ENCODE measurements around a stretch of chr6.

DNA sequence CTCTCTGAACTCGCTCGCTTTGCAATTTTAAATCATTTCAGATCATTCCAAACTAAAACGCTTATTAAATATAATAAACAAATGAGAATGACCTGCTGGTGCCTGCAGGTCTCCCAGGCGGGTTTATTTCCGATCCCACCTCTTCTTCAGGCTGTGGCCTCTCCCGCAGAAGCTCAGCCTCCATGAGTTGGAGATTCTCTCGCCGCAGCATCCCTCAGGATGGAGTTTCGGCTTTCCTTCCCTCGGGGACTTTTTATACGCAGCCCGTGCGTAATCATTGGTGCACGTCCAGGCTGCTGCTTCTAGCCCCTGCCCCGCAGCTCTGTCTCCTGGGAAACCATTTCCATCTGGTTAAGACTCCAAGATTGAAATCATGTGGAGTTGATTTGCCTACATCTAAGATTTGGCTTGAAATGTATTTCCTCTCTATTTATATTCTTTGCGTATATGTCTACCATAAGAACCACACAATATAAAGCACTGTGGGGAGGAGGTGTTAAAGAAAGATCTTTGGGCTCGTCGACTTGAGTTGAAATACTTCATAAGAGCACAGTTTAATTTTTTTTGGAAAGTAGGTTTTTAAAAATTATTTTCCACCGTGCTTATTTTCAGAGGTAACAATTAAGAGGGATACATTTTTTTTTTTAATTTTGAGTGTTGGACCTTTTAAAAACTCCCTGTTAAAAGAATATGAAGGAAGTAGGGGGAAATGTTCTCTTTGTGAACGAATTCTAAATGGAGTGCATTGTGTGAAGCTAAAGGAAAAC is 46.6 kb upstream of the CARMIL1 start:
- PRO-cap: no peak

- PRO-cap: no peak
Measured at GRCh38 chr6:25266386-25266855, 12.8 kb upstream of the CARMIL1 start.

GRCh38 chr6:25296777-25297169 is 17.6 kb downstream of the CARMIL1 start:
- PRO-cap: no peak

- PRO-cap: no peak
Measured at GRCh38 chr6:25312076-25313206, 33.3 kb downstream of the CARMIL1 start.

- PRO-cap: no peak
Measured at GRCh38 chr6:25404613-25405148, 125.5 kb downstream of the CARMIL1 start.

GRCh38 chr6:25600072-25600731 is 51.8 kb upstream of the SCGN start:
- PRO-cap: no peak

GRCh38 chr6:25992301-25993100 is 25.1 kb downstream of the H1-1 start:
- PRO-cap: no peak

- PRO-cap: no peak
Measured at GRCh38 chr6:26044913-26045117, 369 bp upstream of the H3C3 start.

DNA sequence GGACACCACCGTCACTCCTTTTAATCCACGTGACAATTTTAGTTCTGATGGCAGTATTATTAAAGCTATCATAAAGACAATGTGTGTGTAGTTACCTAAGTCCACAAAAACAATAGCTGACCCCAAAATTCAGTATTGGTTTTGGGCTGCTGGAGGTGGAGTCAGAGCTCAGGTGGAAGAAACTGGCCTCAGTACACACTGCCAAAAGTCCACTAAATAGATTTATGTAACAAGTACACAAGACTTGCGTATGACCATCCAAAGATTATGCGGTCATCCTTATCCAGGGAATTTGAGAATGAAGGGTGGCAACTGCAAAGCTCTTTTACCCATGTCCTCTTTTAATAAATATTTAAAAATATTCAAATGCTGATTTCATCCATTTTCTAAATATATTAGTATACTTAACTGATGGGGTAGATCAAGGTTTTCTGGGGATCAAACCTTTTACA is 946 bp downstream of the H3C3 start:
- PRO-cap: no peak

DNA sequence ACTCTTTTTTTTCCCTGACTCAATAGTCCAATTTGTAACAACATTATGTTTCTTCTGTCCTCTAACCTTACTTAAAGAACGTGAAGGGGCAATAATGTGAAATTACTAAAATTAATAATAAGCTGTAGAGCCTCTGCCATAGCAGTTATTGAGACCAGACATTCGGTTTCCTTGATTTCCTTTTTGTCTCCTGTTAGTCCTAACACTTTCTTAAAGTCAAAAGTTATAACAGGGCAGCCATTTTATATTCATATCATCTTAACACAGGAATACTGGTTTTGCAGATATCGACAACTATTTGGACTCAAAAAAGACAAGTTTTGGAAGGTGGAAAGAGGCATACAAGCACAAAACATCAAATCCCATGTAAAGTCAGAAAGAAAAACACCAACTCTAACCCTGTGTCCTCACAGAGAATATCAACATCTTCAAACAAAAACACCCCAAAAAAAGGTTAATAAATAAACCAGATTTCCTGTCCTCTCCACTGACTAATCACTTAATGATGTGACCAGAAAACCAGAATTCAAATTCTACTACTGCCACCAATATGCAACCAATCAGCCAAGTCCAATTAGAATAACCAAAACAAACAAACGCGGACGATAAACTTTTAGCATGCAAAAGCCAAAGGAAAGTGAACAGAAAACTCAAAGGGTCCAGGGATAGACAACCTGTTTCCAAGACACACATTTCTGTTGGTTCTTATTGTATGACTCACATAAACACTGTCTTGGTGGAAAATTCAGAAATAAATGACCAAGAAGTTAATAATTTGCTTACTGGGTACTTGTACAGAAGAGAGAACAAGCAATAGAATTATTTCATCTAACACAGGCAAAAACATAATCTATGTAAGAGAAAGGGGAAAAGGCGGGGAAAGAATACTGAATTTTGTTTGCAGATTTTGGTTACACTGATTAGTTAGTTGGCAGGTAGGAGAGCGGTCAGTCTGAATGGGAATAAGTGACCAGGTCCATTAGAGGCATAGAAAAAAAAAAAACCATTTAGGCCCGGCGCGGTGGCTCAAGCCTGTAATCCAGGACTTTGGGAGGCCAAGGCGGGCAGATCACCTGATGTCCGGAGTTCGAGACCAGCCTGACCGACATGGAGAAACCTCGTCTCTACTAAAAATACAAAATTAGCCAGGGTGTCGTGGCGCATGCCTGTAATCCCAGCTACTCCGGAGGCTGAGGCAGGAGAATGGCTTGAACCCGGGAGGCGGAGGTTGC is 2.5 kb downstream of the H2BC4 start:
- PRO-cap: no peak

DNA sequence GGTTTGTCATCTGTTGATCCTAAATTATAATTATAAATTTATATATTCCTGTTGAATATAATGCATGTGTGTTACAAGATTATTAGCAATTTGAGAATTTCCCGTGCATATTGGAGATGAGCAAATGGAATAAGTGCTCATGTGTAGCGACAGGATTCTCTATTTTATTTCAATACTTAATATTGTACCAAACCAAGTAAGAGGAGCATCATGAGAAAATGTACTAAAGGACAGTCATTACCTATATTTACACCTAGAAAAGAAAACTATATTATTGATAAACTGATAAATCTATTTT is 5.0 kb downstream of the H2AC6 start:
- PRO-cap: no peak

DNA sequence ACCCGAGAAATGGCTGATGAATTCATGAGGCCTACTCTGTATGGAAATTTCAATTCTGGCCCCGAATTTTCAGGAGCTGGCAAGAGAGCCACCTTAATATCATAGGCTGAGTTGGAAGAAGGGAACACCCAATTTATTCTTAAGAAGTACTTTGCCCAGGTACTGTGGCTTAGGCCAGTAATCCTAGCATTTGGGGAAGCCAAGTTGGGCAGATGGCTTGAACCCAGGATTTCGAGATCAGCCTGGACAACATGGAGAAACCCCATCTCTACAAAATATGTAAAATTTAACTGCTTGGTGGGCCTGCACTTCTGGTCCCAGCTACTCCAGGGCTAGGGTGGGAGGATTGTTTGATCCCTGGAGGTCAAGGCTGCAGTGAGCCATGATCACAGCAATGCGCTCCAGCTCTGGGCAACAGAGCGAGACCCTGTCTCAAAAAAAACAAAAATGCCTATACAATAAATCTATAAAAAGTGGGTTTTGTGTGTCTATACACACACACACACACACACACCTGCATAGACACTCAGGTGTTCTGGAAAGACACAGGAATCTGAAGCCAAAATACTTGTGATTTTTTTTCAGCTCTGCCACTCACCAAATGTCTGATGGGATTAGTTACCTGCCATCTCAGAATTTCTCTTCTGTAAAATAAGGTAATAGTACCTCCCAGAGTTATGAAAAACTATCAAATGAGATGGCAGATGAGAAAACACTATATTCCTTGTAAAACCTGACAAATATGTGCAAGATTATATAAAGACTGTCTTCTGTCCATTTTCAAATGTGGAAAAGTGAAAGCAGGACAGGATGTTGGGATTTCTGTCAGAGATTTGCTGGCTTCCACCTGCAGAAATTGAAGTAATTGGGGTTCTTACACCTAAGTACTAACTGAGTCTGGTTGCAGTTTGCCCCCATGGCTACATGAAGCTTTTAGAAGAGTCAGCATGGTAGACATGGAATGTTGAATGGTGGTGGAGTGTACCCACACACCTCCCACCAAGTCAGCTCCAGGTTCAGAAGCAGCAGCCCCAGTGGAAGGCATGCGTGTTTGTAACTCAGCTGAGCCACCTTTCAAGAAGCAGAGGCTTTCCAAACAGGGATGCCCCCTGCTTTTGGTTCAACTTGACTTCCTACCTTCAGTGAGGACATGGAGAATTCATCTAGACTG is 15.8 kb downstream of the H2AC6 start:
- PRO-cap: no peak

DNA sequence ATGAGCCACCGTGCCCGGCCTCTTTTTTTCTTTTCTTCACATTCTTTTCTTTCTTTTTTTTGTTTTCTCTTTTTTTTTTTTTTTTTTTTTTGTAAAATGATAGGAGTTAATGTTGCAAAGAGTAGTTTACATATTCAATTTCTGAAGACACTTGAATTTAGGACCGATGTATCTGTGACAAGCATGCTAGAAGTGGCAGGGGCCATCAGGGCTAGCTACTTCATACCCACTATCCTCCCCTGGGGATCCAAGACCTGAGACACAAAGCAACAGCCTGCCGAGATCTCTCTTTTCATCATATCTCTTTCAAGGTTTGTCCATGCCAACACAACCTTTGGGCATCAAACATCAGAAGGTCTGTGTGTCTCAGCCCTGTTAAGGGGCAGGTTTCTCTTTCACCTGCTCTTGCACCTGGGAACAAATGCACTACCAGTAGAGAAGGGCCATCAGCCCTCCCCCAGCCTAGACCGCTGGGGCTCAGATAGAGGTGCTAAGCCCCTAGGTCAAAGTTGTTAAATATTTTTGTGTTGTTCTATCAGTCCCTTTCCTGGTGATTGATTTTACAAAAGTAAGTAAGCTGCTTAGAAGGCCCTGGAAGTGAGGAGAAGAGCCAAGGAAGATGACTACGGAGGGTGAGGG is 9.2 kb downstream of the H2BC5 start:
- PRO-cap: no peak

GRCh38 chr6:26187429-26188360 is 1.2 kb downstream of the H4C4 start:
- PRO-cap: no peak

DNA sequence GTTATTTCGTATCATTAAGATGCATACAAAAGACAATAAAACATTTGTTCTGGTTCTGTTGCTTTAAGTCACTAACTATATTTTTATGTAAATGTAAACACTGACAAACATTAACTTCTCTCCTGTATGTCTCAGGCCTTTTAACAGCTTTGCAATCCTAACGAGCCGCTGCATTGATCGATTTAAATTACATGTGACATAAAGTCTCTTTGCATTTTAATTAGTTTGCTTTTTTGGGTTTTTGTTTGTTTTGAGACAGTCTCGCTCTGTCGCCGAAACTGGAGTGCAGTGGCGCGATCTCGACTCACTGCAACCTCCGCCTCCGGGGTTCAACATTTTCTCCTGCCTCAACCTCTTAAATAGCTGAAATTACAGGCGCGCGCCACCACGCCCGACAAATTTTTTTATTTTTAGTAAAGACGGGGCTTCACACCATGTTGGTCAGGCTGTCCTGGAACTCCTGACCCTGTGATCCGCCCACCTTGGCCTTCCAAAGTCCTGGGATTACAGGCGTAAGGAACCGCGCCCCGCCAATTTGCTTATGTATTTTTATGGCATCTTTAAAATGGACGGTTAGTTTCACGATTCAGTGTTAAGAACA is 893 bp downstream of the H2AC7 start:
- PRO-cap: no peak

DNA sequence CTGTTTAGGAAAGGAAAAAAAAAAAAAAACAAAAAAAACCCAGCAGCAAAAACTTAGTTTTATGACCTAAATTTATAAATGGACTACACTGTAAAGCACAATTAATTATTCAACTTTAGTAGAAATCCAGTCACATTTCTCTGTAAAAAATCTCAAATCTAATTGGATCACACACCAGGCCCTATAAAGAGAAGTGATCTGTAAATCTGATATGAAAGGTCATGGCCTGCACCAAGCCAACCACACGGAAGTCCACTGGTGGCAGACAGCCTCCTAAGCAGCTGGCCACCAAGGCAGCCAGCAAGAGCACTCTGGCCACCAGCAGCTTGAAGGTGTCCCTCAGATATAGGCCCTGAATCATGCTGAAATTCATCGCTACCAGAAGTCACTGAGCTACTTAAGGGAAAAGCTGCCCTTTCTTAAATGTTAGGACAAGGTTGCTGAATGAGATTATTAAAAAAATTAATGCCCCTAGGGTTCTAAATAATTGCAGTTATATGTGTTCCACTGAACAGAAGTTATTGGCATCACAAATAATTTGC is 2.2 kb downstream of the H2AC8 start:
- PRO-cap: no peak

GRCh38 chr6:26223214-26223649 is 1.7 kb upstream of the H3C6 start:
- PRO-cap: no peak

DNA sequence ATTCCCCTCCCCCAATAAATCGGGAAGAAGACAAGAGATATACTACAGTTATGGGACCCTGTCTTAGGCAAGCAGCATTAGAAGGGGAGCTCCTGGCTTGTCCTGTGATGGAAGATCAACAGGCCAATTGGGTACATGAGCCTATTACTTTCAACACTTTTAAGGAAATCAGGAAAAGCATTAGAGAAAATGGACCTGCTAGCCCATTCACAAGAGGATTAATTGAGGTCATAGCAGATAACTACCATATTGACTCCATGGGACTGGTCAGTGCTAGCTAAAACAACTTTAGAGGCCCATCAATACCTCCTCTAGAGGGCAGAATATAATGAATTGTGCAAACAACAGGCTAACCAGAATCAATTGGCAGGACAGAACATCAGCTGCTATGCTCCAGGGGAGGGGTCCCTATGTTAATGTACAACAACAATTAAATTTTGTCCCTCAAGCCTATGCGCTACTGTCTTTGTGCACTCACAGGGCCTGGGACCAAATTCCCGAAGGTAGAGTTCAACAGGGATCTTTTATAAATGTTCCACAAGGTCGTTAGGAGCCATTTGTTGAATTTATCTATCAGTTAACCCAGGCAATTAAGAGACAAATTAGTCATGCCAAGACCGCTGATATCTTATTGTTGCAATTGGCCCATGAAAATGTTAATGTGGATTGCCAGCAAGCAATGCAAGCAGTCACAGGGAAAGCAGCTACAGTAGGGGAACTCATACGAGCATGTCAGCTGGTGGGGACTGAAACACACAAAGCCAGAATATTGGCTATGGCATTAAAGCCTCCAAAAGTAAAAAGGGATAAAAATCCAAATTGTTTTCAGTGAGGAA is 7.0 kb downstream of the H2BC9 start:
- PRO-cap: no peak

- PRO-cap: no peak
Measured at GRCh38 chr6:26269522-26270425, 1.4 kb downstream of the H3C8 start.

GRCh38 chr6:26296691-26297402 is 11.5 kb upstream of the H4C8 start:
- PRO-cap: no peak

All from mesothelial cell of epicardium (in vitro differentiated cells).